ENCODE data around the genes SCRN2 and PRR15L.

GRCh38 chr17:46749469-46749957 lies 69.0 kb downstream of the WNT3 start:
- RRBS, result no CpG with 5 or more reads among the region's 6 CpGs
CAGE:
- cytosol, long polyA plus RNA, result no peak
- long polyA plus RNA, result no peak
- nucleus, long polyA plus RNA, result no peak

DNA sequence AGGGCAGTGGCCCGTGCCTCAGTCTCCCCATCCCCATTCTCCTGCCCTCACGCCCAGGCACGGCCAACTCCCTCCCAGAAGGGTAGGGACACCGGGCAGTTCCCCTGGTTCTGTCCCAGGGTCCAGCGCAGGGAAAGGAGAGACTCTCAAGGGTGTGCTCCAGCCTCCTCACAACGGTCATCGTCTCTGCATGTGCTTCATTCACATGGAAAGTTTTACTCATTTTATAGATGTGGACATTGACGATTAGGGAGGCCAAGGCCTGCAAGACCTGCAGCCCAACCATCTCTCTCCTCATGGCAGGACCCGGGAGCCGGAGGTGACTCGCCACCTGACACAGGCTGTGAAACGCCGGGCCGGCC lies 47.9 kb downstream of the WNT3 start:
- RRBS, result 31% methylated on average over 4 of the region's 14 CpGs
CAGE:
- cytosol, long polyA plus RNA, result no peak
- long polyA plus RNA, result no peak
- nucleus, long polyA plus RNA, result no peak

GRCh38 chr17:46851735-46852382 lies 476 bp downstream of the WNT9B start:
- RRBS, result 2% methylated on average over 44 of the region's 62 CpGs
CAGE:
- cytosol, long polyA plus RNA, result no peak
- long polyA plus RNA, result no peak
- nucleus, long polyA plus RNA, result no peak

DNA sequence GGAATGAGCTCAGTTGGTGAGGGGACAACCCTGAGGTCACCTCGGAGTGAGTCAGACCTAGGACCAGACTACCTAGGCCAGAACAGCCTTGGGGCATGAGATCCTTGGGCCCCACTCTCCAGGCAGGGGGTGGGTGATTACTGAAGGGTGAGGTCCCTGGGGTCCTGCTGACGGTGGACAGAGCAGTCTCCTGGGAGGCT lies 15.9 kb downstream of the WNT9B start:
- RRBS, result no CpG with 5 or more reads among the region's 2 CpGs
CAGE:
- cytosol, long polyA plus RNA, result no peak
- long polyA plus RNA, result no peak
- nucleus, long polyA plus RNA, result no peak

- RRBS, result no CpG with 5 or more reads among the region's 5 CpGs
CAGE:
- cytosol, long polyA plus RNA, result no peak
- long polyA plus RNA, result no peak
- nucleus, long polyA plus RNA, result no peak
Measured at GRCh38 chr17:46928933-46929402, 6.0 kb downstream of the GOSR2 start.

- RRBS, result no CpG with 5 or more reads among the region's 2 CpGs
CAGE:
- cytosol, long polyA plus RNA, result no peak
- long polyA plus RNA, result no peak
- nucleus, long polyA plus RNA, result no peak
Measured at GRCh38 chr17:46943201-46943404, 20.1 kb downstream of the GOSR2 start.

DNA sequence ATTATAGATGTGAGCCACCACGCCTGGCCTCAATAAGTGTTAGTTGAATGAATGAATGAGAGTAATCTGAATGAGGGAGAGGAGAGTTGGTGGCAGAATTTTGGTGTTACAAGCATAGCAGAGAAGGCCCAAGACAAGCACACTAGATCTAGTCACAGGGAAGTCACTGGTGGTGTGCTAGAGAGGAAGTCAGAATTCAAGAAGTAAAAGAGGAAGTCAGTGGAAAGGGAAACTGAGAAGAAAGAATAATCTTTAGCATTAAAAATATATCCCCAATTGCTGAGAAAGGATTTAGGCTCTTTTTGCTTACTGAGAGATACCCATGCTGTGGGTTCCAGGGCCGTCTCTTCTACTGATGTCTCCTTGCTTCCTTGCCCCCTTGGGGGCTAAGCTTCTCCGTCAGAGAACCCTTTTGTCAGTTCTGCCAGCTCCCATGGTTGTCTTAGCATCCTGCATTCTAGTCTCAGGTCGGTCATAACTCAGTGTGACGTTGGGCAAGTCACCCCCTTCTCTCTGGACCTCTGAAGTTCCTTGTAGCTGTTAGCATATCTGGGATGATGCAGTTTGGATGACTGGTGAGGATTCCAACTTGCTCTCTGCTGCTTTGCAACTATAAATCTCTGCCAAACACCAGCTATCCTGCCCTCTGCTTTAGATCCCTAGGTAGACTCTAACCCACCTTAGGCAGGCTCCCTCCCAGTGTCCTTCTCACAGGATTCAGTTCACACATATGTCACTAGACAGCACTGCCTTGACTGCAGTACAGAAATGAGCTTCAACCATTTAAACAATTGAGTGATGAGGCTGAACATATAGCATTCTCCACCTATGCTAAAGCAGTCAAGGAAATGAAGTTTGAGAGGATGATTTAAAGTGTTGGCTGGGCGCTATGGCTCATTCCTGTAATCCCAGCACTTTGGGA lies 8.9 kb upstream of the MYL4 start:
- RRBS, result no CpG with 5 or more reads among the region's 6 CpGs
CAGE:
- cytosol, long polyA plus RNA, result no peak
- long polyA plus RNA, result no peak
- nucleus, long polyA plus RNA, result no peak

GRCh38 chr17:47230215-47230390 lies 21.0 kb downstream of the MYL4 start:
- RRBS, result no CpG with 5 or more reads among the region's 3 CpGs
CAGE:
- cytosol, long polyA plus RNA, result no peak
- long polyA plus RNA, result no peak
- nucleus, long polyA plus RNA, result no peak

- RRBS, result no CpG with 5 or more reads among the region's 12 CpGs
CAGE:
- cytosol, long polyA plus RNA, result no peak
- long polyA plus RNA, result no peak
- nucleus, long polyA plus RNA, result no peak
Measured at GRCh38 chr17:47493188-47493538, 37.7 kb upstream of the NPEPPS start.

DNA sequence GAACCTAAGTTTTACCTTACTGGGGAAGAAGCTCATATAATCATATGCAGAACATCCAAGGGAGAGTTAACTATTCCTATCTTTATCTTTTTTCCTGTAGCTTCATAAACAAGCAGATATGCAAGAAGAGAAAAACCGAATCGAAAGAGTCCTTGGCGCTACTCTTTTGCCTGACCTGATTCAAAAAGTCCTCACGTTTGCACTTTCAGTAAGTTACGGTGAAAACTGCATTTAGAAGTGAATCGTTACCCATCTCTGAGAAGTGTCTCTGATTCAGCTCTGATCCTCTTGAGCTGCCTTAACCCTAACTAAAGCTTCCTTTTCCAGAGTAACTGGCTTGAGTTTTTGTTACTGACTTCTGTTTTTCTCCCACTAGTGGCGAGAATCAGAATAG lies 31.5 kb upstream of the KPNB1 start:
- RRBS, result no CpG with 5 or more reads among the region's 7 CpGs
CAGE:
- cytosol, long polyA plus RNA, result no peak
- long polyA plus RNA, result no peak
- nucleus, long polyA plus RNA, result no peak

DNA sequence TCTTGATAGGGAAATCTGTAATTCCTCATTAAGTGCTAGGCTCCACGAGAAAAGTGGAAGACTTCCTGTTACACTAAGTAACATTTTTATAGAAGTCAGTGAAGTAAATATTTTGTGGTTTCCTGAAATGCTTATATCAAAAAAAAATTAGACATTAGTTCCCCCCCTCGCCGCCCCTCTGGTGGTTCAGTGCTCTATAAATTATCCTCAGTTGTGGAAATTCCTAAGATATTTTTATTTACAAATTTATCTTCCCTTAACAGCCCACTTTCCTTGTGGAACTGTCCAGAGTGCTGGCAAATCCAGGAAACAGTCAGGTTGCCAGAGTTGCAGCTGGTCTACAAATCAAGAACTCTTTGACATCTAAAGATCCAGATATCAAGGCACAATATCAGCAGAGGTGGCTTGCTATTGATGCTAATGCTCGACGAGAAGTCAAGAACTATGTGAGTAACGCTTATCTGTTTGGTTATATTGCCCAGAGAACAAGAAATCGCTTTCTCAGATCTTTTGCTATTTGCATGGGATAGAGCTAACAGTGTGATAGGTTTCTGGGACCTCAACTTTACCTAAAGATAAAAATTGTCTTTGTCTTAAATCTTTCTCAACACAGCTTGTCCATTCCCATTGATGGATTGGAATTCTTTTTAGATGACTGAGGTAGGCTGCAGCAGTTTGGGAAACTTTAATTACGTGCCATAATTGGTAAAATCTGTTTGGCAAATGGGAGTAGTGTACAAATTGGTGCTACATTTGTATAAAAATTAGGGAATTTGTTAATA lies 2.9 kb downstream of the KPNB1 start:
- RRBS, result no CpG with 5 or more reads among the region's 8 CpGs
CAGE:
- cytosol, long polyA plus RNA, result no peak
- long polyA plus RNA, result no peak
- nucleus, long polyA plus RNA, result no peak

DNA sequence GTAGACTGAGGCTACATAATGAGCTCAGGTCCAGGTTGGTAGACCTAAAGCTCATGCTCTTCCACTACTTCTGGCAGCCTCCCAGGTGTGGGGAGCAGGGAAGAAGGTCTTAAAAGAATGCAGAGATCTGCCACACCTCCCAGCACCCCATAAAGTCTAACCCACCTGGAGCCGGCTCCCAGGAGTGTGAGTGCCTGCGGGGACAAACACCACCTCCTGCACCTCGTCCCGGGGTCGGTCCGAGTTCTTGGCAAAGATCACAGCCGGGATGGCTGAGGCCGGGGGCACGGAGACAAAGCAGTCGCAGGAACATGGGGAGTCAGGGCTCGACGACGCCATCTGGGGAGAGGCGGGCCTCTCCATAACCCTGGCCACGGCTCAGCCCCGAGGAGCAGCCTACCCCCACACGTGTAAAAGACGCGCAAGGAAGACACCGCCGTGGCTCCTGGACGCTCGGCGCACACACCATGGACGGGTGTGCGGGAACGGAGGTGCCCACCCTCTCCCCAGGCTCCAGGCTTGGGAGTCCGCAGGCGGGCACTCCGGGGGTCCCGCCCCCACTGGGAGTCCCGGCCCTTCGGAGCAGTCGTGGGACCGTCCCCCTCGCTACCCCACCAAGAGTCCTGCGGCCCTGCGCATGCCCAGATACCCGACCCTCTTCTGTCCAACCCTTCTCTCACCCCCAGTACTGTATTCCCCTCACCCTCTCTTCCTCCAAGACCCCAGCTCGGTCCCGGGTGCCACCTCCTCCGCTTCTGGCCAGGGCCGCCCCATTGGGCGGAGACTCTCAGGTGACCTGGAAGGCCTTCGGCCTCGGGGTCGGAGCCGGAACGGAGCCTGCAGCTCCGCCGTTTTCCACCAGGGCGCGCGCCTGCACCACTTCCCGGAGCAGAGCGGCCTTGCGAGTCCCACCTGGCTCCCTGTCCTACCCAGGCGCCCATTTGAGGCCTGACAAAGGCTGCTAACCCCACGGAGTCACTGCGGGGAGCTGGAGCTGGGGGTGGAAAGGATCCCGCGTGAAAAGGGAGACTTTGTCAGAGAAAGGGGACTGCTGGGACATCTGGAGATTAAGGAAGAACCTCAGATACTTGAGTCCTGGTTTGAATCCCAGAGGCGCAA lies at the start of gene SCRN2:
SCRN2 (minus strand) TSS at position 769 of the 1,119 bp plus-strand sequence.
- RRBS, result 2% methylated on average over 18 of the region's 63 CpGs
CAGE:
- cytosol, long polyA plus RNA, result no peak
- long polyA plus RNA, result no peak
- nucleus, long polyA plus RNA, result no peak

GRCh38 chr17:47882253-47882582 lies 13.8 kb upstream of the SP2 start:
- RRBS, result no CpG with 5 or more reads among the region's 6 CpGs
CAGE:
- cytosol, long polyA plus RNA, result no peak
- long polyA plus RNA, result no peak
- nucleus, long polyA plus RNA, result no peak

DNA sequence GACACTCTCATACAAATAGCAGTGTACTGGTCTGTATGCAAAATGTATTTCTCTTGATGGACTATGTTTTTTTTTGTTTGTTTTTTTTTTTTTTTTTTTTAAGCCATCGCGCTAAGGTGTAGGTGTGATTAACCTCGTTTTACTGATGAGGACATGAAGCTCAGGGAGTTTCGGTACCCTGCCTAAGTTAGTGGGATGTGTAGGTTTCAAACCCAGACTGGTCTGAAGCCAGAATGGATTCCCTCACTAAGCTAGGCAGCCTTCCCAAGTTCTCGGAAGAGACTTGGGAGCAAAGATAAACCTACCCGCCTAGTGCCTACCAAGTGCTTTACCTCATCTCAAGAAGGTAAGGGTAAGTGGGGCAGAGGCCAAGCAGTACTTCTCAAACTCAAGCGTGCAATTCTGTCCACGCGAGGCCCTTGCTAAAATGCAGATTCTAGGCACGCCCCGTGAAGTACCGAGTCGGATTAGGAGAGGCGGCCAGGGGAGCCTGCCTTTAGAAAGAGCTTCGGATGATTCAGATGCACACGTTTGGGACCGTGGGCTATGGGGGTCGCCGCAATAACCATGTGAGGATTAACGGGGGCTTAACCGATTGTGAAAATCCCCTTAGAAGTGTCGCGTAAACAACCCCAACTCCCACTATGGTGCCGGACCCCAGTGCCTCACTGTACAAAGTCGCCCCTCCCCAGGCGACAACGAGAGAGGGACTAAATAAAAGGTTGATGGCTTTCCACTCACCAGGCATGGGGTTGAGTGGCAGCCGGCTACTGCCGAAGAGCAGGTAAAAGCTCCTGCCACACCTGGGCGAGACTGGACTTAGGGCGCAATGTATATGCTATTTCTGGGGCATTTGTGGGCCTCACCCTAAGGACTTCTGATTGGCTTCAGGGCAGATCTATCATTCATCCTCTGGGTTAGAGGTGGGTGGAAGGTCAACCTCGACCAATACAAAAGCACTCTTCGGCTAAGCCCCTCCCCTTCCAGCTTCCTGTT lies 776 bp upstream of the SP2 start:
- RRBS, result 0% methylated on average over 2 of the region's 33 CpGs
CAGE:
- cytosol, long polyA plus RNA, result no peak
- long polyA plus RNA, result no peak
- nucleus, long polyA plus RNA, result no peak

- RRBS, result no CpG with 5 or more reads among the region's 15 CpGs
CAGE:
- cytosol, long polyA plus RNA, result no peak
- long polyA plus RNA, result no peak
- nucleus, long polyA plus RNA, result no peak
Measured at GRCh38 chr17:47957548-47958429, at the start of gene PRR15L. Gene PRR15L (minus strand): TSS chr17:47957883.

DNA sequence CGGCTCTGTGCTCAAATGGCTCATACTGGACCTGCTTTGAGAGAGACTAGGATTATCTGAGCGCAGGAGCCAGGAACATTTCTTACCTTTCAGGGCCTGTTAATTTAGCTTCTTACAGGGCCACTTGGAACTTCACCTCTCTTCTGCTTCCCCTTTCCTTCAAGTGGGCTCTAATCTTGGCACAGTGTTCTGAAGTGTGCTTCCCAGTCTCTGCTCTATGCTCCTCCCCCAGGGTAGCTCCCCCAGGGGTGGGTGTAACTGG lies 4.7 kb downstream of the NFE2L1 start:
- RRBS, result no CpG with 5 or more reads among the region's 2 CpGs
CAGE:
- cytosol, long polyA plus RNA, result no peak
- long polyA plus RNA, result no peak
- nucleus, long polyA plus RNA, result no peak

DNA sequence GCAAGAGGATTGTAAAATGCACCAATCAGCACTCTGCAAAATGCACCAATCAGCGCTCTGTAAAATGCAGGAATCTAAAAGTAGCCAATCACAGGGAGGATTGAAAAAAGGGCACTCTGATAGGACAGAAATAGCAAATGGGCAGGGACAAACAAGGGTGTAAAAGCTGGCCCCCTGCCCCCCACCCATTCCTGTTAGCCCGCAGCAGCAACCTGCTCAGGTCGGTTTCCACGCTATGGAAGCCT lies 1.8 kb upstream of the CBX1 start:
- RRBS, result no CpG with 5 or more reads among the region's 4 CpGs
CAGE:
- cytosol, long polyA plus RNA, result no peak
- long polyA plus RNA, result no peak
- nucleus, long polyA plus RNA, result no peak

- RRBS, result 4% methylated on average over 5 of the region's 19 CpGs
CAGE:
- cytosol, long polyA plus RNA, result no peak
- long polyA plus RNA, result no peak
- nucleus, long polyA plus RNA, result no peak
Measured at GRCh38 chr17:48540808-48541679, 3.9 kb downstream of the HOXB2 start.

DNA sequence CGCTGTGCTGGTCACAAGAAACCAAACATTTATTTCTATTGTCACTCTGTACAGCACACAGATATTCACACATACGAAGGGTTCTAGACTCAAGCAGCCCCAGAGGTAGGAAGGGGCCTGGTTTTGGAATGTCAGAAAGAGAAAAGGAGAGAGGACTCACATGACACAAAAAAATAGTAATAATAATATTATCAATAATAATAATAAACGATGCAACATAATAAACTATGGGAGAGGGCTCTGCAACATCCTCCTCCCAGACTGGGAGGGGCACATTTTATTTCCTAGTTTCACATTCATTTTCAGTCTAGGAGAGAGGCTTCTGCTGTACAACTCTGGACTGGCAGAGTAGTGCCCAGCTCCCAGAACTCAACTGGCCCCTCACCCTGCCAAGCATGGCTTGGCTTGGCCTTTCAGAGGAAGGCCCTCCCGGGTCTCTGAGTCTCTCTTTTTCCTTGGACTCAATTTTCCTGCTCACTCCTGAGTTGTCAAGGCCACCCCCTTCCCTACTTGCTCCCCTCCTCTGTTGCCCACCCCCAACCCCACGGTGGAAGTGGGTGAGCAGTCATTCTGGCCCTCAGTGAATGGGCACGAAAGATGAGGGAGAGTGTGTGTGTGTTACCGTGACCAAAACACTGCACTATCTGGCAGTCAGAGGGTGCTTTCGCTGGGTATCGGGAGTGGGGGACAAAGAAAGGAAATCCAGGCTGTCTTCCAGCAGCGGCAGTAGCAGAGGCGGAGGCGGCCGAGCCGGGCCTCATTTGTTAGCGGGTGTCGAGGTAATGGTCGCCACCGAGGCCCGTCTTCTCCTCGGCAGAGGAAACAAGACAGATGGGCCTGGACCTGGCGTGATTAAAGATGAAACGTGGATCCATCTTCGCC lies 2.4 kb downstream of the HOXB4 start:
- RRBS, result no CpG with 5 or more reads among the region's 23 CpGs
CAGE:
- cytosol, long polyA plus RNA, result no peak
- long polyA plus RNA, result no peak
- nucleus, long polyA plus RNA, result no peak

GRCh38 chr17:48588407-48589148 lies 1.5 kb downstream of the HOXB3 start:
- RRBS, result no CpG with 5 or more reads among the region's 3 CpGs
CAGE:
- cytosol, long polyA plus RNA, result no peak
- long polyA plus RNA, result no peak
- nucleus, long polyA plus RNA, result no peak